Gastroesophageal sphincter (tissue), 4 donors: Measurements from ENCODE around the genes NUDT4, METAP2 and HAL.

DNA sequence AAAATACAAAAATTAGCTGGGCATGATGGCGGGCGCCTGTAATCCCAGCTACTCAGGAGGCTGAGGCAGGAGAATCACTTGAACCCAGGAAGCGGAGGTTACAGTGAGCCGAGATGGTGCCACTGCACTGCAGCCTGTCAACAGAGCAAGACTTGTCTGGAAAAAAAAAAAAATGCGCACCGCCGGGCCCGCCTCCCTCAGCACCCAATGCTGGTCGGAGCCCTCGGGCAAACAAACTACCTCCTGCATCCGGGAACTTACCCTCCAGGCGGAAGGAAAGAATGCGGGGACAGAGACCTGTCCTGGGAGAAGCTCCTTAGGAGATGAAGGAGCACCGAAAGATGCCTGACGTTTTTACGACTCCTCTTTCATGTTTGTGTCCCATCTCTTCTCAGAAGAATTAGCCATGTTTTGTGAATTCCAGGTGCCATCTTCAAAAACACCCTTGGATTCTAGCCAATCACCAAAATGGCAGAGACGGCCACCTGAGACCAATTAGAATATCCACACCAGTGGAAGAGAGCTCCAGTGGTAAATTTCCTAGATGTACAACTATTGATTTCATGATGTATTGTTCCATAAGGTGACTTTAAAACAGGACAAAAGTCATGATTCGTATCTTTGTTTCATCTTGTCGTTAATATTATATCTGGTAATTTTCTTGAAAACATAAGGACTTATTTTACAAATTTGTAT, 62.5 kb upstream of the NUDT4 start:
- PRO-cap, result no peak
- RAMPAGE, long total RNA, 4 experiments, result no peak in any of the 4 experiments

GRCh38 chr12:93377390-93378149, at the start of gene NUDT4:
Gene NUDT4 (plus strand): TSS chr12:93377925.
- PRO-cap, result bidirectional peak, plus-strand start at chr12:93377926, minus-strand start at chr12:93377727
- RAMPAGE, long total RNA, 4 experiments, result start-site peak on the plus strand in 1 of 4 experiments, at chr12:93377924-93377929 at its widest, 222 reads per replicate; start-site peak on the minus strand in 1 of 4 experiments, at chr12:93377724-93377763 at its widest, 28 reads per replicate

DNA sequence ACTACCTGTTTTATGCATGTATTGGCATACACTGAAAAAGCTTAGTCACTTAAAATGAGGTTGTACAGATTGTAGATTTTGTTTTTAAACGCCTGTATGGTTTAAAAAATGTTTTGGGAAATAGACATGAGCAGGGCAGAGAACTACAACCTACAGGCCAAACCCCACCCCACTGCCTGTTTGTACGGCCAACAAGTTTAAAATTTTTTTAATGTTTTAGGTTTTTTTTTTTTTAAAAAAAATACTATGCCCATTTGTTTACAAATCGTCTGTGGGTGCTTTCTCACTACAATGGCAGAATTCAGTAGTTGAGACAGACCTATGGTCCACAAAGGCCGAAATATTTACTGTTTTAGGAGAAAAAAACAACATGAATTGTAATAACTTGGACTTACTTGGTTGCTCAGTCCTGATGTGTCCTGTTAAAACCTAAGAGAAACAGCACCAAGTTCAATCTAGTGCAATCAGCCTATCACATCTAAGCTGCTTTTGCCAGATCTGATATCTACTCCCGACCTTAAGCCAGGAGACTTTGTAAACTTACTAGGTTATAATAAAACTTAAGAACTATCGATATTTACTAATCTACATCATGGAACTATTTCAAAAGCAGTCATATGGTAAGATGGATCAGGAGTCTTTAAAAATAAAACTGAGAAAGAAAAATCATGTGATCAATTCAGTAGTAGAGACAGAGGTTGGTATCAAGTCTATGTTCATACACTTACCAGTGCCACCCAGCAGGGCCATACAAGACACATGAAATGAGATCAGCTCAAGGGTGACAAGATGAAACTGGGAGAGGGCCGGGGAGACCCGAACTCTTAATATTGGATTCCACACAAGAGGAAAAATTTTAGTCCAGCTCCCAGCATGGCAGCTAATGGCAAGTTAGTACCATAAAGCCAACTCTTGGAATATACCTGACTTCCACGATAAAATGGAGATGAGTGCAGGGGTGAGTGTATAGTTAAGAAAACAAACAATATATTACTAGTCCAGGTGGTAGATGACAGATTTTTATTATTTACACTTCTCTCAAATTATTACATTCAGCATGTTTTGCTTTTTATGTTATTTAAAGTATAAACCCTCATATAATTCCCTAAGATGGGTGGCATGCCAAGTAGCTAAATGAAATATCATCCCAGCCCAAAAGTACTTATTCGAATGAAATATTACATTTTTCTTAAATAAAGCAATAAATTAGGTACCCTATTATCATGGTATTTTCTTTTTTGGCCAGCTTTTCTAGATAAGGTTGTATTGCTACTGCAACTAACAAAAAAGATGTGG, 27.4 kb downstream of the NUDT4 start:
- PRO-cap, result no peak
- RAMPAGE, long total RNA, 4 experiments, result no peak in any of the 4 experiments

DNA sequence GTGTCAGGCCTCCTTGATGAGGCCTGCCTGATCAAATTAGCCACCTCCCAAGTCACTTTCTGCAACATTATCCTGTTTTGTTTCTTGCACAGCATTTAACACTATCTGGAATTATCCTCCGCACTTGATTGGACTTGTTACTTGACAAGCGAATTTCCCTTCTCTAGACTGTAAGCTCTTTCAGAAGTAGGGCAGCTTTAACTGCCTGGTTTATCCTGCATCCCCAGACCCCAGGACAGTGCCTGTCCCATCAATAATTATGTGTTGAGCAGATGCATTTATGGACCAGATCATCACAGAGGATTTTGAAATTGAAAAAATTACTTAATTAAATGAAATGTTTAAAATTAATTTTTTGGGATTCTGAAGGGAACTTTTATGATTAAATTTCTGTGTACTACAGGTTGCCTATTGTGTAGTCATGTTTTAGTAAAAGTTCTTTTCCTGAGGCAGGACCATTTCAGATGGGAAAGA, 27.8 kb downstream of the CRADD start:
- PRO-cap, result no peak
- RAMPAGE, long total RNA, 4 experiments, result no peak in any of the 4 experiments

- PRO-cap, result no peak
- RAMPAGE, long total RNA, 4 experiments, result no peak in any of the 4 experiments
Measured at GRCh38 chr12:93740789-93741486, 63.8 kb downstream of the CRADD start.

- PRO-cap, result no peak
- RAMPAGE, long total RNA, 4 experiments, result start-site peak on the plus strand in 1 of 4 experiments, at chr12:93759648-93760000 at its widest, 6 to 7 reads per replicate
Measured at GRCh38 chr12:93759380-93760294, 82.5 kb downstream of the CRADD start.

DNA sequence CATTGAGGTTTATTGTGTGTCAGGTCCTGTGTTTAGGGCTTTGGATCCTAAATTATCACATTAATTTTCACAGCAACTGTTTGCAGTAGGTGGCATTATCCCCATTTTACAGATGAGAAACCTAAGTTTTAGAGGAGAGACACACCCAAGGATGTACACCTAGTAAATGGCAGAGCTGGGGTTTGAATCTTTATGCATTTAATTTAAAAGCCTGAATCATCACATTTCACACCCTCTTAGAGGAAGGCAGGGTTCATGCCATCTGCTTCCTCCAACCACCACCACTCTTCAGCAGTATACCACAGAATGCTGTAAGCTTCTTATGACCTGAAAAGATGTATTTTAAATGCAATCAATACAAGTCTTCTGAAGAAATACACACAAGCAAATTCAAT, 90.3 kb downstream of the CRADD start:
- PRO-cap, result no peak
- RAMPAGE, long total RNA, 4 experiments, result no peak in any of the 4 experiments

DNA sequence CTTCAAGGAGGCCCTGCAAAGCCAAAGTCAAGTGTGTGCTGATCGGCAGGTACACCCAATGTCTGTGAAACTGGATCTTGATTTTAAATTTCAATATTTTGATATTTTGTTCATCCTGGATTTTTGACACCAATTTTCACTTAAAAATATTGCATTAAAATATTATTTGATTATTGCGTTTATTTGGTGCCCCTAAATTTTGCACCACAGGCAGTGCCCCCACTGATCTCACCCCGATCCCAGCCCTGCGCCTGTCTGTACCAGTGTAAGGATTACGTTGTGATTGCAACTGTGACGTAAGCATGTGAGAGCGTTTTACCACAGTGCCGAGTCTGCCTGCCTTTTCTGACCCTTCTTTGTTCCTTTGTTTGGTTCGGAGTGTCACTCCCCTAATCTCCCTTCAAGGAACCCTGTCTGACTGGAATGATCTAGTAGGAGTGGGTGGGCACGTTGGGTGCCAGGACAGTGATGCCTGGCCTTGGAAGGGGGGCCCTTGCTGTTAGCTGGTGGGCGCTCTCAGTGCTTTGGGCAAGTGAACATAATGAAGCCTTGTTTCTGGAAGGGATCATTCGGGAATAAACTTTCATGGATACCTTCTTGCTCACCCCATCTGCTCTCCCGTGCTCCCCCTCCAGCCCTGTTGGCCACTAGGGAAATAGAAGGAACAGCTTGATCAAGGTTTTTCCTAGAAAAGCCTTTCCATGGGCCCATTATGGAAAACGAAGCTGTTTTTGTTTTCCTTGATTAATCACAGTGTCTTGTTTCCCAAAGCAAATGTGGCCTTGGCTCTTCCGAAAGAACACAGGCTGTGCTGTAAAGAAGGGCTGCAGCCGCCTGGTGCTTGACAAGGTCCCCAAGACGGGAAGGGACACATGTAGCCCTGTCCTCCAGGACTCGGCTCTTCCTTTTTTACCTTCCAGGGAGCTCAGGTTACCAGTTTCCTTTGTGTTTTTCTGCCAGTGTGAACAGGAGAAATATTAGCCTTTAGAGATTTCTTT, 215.3 kb downstream of the CRADD start:
- PRO-cap, result no peak
- RAMPAGE, long total RNA, 4 experiments, result no peak in any of the 4 experiments

- PRO-cap, result no peak
- RAMPAGE, long total RNA, 4 experiments, result no peak in any of the 4 experiments
Measured at GRCh38 chr12:94389206-94389715, 70.4 kb downstream of the CEP83 start.

GRCh38 chr12:94615808-94616851, 34.2 kb downstream of the TMCC3 start:
- PRO-cap, result unidirectional peak, minus-strand start at chr12:94615993
- RAMPAGE, long total RNA, 4 experiments, result no peak in any of the 4 experiments

GRCh38 chr12:94622290-94622833, 28.0 kb downstream of the TMCC3 start:
- PRO-cap, result no peak
- RAMPAGE, long total RNA, 4 experiments, result no peak in any of the 4 experiments

DNA sequence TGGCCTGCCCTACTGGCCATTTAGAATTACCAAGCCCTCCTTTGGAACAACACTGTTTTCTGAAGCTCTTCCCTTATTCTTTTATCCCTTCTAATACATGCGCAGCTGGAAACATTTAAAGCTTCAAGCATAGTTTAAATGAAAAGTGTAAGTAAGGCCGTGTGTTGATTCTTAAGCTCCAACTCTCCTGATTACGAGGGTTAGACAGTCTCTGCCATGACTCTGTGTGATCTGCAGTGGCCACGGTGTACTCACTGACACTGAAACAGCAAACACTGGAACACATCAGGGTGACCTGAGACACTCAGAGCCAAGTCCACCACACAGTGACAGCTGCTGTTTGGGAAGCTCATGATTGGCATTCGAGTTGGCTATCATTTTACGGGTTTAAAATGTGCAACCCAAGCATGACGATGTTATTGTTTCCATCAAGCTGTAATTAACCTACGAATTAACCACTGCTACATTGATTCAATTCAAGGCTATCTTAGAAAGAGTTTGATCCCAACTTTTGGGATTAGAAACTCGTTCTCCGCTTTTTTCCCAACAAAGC, 62.8 kb upstream of the TMCC3 start:
- PRO-cap, result no peak
- RAMPAGE, long total RNA, 4 experiments, result no peak in any of the 4 experiments

DNA sequence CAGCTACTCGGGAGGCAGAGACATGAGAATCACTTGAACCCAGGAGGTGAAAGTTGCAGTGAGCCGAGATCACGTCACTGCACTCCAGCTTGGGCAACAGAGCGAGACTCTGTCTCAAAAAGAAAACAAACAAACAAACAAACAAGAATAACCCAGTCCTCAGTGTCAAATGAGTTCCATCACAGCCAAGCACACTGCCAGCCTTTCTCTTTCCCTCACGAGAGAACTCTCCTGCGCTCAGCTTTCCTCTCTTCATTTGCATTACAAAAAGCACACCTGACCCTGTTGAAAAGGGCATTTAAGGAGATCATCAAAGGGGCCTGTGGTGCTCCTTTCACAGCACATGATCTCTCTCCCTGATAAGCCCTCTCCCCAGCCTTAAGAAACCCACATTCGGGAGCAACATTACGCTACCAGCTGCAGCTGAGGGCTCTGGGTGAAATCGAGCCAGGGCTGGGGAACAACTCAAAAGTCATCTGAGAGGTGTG, 165.5 kb upstream of the TMCC3 start:
- PRO-cap, result no peak
- RAMPAGE, long total RNA, 4 experiments, result no peak in any of the 4 experiments

GRCh38 chr12:95103258-95103685, 29.9 kb upstream of the NR2C1 start:
- PRO-cap, result no peak
- RAMPAGE, long total RNA, 4 experiments, result no peak in any of the 4 experiments

GRCh38 chr12:95385718-95386235, 88.2 kb upstream of the METAP2 start:
- PRO-cap, result no peak
- RAMPAGE, long total RNA, 4 experiments, result no peak in any of the 4 experiments

- PRO-cap, result bidirectional peak, plus-strand start at chr12:95474155, minus-strand start at chr12:95474005
- RAMPAGE, long total RNA, 4 experiments, result start-site peak on the plus strand in 4 of 4 experiments, at chr12:95474087-95474173 at its widest, 965 to 4,397 reads per replicate
Measured at GRCh38 chr12:95473729-95474527, at the start of gene METAP2. Gene METAP2 (plus strand): TSS chr12:95474152.

- PRO-cap, result no peak
- RAMPAGE, long total RNA, 4 experiments, result no peak in any of the 4 experiments
Measured at GRCh38 chr12:95736684-95737173, 53.8 kb downstream of the NTN4 start.

DNA sequence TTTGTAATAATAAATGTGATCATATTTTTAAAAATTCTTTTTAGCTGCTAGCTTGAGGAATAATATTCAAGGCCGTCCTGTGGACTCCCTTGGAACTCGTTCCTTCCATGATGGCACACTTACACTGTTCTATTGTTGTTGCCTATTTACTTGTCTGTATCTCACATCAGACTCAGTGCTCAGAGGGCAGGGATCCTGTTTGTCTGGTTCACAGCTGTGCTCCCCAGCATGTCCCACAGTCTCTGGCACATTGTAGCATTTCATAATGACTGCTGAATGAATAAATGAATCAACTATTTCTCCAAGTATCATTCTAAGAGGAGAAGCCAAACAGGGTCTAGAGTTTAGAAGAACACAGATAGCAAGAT, 48.0 kb downstream of the NTN4 start:
- PRO-cap, result no peak
- RAMPAGE, long total RNA, 4 experiments, result no peak in any of the 4 experiments

DNA sequence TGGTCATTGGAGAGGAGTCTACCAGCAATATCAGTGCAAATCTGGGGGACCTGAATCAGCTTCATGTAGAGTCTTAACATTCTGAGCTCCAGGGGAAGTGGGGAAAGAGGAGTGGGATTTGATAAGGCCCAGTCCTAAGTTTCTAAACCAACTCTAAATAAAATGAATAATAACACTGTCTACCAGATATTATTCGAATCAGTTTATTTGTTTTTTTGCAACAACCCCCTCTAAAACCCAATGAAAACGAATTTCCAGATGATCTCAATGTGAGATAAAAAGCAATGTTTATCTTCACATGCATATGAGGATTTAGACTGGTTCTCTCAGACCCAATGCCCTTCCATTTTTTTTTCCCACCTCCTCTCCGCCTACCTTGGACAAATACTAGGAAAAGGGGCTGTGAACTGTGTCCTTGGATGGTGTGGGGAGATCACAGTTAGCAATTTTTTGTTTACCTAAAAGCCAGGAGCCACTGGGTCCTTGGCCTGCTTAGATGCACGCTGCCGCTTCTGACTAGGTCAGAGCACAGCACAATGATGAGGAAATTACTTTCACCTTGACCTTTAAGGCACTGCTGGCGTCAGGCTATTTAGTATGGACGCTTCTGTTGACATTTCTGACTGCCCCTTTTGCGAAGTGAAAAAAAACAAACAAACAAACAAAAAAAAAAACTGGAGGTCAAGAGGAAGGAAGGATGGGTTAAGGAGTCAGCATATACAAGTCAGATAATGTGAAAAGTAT, 2.0 kb downstream of the CCDC38 start:
- PRO-cap, result no peak
- RAMPAGE, long total RNA, 4 experiments, result no peak in any of the 4 experiments

- PRO-cap, result no peak
- RAMPAGE, long total RNA, 4 experiments, result no peak in any of the 4 experiments
Measured at GRCh38 chr12:95996196-95996751, at the start of gene HAL. Gene HAL (minus strand): TSS chr12:95996344.